ENCODE data around the genes ISOC2 and C19orf85.

GRCh38 chr19:55388858-55389972, 3.5 kb downstream of the RPL28 start:
- PRO-cap: no peak

GRCh38 chr19:55461525-55461902, at the start of gene ISOC2:
Gene ISOC2 (minus strand): TSS chr19:55461642.
- PRO-cap: bidirectional peak, plus-strand start at chr19:55462012, minus-strand start at chr19:55461744

DNA sequence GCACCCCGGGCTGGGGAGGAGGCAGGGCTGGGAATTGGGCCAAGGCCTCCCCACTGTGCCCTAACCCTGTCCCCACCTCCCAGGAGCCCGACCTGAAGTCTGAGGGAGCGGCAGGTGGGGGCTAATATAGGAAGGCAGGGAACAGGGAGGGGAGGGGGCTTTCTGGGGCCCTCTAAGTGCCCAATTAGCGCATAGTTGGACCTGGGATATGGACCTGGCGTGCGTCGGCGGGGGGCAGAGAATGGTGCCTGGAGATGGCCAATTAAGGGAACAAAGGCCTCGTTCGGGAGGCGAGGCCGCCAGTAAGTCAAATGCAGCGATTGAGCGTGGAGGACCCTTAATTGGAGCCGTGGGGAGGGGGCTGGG, at the start of gene C19orf85:
C19orf85 (minus strand) TSS at position 101 of the 366 bp plus-strand sequence.
- PRO-cap: no peak

DNA sequence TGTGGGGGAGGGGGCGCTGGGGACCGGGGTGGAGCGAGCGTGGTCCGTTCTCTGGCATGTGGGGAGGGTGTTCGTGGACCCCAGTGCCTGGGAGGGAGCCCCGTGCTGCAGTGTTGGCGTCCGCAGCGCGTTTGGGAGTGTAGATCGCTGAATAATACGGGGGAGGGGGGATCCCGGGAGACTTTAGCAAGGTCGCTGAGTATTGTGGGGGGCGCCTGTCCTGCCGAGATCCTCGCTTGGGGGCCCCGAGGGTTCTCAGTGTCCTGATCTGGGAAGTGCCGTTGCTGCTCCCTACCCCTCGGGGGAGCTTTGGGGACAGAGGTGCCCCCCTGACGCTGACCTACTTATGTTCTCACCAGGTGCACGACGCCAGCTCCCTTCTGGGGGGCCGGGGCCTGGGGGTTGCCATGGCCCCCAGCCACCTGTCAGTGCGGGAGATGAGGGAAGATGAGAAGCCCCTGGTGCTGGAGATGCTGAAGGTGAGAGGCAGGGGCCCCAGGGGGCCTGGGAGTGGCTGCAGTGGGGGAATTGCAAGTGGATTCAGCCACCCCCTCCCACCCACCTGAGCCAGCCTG, 401 bp downstream of the NAT14 start:
- PRO-cap: no peak

DNA sequence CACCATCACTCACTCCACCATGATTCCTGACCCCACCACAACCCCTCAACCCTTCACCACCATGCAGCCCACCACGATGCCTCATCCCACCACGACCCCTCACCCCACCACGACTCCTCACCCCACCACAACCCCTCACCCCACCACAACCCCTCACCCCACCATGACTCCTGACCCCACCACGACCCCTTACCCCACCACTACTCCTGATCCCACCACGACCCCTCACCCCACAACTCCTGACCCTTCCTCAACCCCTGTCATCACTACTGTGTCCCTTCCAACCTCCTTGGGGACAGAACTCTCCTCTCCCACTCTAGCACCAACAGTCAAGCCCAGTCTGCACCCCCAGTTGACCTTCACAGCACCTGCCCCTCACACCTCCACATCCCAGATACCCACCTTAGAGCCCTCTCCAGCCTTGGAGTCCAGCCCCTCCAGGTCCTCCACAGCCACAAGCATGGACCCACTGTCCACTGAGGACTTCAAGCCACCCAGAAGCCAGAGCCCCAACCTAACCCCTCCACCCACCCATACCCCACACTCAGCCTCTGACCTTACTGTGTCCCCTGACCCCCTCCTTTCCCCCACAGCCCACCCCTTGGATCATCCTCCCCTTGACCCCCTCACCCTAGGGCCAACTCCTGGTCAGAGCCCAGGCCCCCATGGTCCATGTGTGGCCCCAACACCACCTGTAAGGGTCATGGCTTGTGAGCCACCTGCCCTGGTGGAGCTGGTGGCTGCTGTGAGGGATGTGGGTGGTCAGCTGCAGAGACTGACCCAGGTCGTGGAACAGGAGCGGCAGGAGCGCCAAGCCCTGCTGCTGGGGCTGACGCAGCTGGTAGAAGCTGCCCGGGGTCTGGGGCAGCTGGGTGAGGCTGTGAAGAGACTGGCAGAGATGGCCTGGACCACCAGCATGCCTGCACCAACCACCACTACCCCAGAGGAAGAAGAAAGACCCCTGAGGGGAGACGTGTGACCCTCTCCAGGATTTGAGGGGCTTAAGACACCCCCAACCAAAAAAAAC, 18.6 kb downstream of the SBK2 start:
- PRO-cap: no peak

DNA sequence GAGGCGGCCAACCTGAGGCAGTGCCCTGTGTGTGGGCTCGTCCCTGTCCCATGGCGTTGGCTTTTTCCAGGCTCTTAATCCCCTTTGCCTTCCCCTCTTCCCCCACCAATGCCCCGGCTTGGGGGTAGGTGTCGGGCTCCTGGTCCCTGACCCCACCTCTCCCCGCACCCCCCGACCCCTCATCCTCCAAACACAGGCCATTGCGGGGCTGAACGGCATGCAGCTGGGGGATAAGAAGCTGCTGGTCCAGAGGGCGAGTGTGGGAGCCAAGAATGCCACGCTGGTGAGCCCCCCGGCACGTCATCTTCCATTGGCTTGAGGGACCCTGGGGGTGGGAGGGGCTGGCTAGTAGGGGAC, 6.2 kb upstream of the EPN1 start:
- PRO-cap: no peak

- PRO-cap: no peak
These were observed 13.6 kb downstream of the EPN1 start for GRCh38 chr19:55688399-55689196.

GRCh38 chr19:56118519-56119399, 2.3 kb downstream of the ZNF787 start:
- PRO-cap: no peak

DNA sequence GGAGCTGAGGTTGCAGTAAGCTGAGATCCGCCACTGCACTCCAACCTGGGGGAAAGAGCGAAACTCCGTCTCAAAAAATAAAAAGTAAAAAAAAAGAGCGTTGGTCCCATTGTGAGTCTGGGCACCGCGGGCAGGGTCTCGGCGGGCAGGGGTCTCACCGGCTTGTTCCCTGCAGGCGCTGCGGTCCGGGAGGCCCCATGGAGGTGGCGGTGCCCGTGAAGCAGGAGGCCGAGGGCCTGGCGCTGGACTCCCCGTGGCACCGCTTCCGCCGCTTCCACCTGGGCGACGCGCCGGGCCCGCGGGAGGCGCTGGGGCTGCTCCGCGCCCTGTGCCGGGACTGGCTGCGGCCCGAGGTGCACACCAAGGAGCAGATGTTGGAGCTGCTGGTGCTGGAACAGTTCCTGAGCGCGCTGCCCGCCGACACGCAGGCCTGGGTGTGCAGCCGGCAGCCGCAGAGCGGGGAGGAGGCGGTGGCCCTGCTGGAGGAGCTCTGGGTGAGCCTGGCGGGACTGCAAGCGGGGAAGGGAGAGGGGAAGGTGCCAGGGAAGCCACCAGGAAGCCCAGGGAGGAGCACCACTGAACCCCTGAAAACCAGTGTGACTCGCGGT, 5.7 kb downstream of the ZNF444 start:
- PRO-cap: no peak

- PRO-cap: no peak
These were observed 11.3 kb downstream of the EDDM13 start for GRCh38 chr19:56283691-56284467.

GRCh38 chr19:56314365-56314471, 421 bp downstream of the ZSCAN5A start:
- PRO-cap: no peak

DNA sequence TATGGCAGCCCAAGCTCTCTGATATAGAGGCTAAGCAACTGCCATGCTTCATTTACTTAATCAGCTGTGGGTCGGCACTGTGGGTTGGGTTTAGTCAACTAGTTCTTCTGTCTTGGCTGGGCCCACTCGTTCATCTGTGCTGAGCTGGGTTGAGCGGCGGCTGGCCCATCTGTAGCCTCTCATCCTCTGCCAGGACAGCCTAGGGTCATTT, 6.5 kb upstream of the ZNF835 start:
- PRO-cap: no peak

DNA sequence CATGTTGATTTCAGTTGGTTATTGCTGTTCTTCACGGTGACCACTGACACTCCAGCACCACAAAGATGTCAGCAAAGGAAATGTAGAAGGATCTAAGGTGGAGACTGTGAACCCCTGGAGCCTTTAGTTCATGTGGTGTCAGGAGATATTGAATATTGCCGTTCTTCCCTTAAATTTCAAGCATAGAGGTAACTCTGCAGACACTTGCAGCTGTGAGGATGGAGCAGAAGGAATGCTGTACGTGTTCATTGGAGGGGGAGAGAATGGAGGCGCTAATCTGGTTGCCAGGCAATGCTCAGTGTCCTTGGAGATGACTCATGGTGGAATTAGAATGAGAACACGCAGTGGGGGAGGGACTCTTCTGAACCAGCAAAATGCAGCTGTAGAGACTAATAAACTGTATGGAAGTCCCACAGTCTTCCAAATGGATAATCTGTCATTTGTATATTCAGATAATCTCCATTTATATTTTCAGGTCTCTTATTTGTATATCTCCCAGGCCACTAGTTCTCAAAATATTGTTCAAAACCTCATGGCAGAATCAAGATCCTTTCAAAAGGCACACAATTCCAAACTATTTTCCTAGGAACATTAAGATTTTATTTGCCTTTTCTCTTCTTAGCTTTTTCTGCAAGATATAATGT, 21.0 kb upstream of the ZNF835 start:
- PRO-cap: no peak

DNA sequence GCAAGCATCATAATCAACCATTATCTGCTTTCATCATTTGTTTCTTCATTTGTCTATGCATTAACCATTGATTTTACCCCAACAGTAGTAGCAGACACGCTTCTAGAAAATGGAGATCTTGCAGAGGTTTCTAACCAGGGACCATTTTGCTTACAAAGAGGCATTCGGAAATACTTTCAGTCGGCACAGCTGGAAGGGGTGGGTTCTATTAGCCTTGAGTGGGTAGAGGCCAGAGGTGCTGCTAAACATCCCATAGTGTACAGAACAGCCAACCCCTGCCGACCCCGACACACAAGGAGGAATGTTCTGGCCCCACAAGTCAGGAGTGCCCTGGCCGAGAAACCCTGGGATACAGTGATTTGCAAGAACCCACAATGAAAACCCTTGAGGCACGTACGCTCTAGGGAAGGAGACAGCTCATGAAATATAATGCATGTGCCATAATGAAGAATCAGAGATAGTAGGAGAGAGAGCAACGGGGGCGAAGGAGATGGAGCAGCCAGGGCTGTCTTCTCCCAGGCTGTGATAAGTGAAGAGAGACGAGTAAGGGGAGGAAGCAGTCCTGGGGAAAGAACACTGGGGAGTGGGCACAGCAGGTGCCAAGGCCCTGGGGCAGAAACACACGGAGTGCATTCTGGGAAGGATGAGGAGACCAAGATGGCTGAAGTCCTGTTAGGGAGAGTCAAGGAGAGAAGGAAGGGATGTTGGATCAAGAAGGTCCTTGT, 133.7 kb upstream of the PEG3 start:
- PRO-cap: no peak

- PRO-cap: no peak
These were observed 137.6 kb upstream of the PEG3 start for GRCh38 chr19:56977899-56978681.

- PRO-cap: no peak
These were observed 883 bp downstream of the ZNF264 start for GRCh38 chr19:57192119-57192646.

DNA sequence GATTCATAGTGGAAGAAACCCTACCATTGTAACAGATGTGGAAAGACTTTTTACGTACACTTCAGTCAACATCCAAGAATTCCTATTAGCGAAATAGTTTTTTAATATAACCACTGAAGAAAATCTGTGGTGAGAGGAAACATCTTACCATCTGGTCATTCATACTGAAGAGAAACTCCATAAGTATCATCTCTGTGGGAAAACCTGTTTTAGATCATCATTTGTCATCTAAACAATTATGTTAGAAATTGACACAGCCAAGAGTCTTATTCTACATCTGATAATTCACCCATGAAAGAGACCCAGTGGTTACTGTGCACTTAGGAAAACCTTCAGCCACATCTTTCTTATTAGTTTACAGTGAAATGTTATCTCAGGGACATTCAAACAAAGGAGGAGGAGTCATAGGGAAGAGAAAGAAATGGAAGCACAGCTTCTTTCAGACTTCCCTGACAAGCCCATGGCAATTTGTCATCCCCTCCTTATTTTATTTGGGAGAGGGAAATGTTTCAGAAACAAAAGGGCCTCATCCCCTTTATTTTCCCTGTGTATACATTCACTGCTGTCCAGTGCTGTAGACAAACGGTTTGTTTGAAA, 12.0 kb downstream of the ZNF460 start:
- PRO-cap: no peak

GRCh38 chr19:57308068-57308707, 12.1 kb upstream of the ZNF543 start:
- PRO-cap: no peak

- PRO-cap: no peak
These were observed 9.9 kb downstream of the ZNF17 start for GRCh38 chr19:57420649-57421449.

DNA sequence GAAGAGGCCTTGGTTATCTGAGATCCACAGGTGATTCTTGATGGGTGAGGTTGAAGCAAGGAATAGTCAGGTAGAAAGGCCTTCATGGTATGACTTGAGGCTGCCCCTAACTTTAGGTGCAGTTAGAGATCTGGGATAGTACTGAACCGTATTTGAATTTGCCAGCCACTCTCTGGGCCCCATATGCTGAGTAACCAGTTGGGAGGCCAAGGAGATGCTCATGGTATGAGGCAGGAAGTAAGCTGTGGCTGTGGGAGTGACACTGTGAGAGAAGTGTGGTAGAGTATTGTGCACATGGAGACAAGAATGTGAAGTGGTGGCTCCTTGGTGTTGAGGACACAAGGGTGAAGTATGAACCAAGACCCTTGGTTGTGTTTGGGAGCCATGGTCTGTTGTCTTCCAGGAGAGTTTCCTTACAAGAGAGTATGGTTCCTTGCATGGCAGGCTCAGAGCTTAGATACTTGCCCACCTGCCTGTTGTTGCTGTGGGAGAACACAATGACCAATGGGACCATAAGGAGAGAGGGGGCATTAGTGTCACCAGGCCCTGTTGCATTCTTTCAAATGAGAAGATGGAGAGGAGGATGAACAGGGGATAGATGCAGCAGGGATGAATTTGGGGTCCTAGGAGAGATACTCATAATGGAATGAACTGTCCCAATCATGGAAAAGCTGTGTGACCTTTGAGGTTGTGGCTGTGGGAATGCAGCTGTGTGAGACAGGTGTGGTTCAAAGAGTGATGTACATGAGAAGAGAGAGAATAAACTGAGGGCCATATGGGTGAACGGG, 2.5 kb downstream of the ZNF551 start:
- PRO-cap: no peak

All from pulmonary artery (tissue), 1 donor.